HCT116 (cell line): ENCODE results near the genes COL4A6, IRS4 and KCNE5.

DNA sequence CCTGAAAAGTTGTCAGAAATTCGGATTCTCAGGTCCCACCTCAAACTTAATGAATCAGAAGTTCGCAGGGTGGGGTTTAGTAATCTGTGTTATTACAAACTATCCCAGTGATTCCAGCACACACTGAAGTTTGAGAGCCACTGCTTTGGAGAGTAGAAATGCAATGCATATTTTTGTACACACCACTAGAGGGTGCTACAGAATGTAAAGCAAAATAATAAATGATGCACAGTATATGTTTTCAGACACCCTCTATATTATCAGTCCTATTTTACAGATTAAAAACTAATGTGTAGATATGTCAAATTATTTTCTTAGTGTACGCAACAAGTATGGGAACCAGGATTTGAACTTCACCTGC lies 2.5 kb upstream of the MORF4L2 start:
- RRBS = no CpG with 5 or more reads among the region's 3 CpGs

GRCh38 chrX:103830782-103831209 lies 1.3 kb downstream of the RAB9B start:
- RRBS = no CpG with 5 or more reads among the region's 7 CpGs

DNA sequence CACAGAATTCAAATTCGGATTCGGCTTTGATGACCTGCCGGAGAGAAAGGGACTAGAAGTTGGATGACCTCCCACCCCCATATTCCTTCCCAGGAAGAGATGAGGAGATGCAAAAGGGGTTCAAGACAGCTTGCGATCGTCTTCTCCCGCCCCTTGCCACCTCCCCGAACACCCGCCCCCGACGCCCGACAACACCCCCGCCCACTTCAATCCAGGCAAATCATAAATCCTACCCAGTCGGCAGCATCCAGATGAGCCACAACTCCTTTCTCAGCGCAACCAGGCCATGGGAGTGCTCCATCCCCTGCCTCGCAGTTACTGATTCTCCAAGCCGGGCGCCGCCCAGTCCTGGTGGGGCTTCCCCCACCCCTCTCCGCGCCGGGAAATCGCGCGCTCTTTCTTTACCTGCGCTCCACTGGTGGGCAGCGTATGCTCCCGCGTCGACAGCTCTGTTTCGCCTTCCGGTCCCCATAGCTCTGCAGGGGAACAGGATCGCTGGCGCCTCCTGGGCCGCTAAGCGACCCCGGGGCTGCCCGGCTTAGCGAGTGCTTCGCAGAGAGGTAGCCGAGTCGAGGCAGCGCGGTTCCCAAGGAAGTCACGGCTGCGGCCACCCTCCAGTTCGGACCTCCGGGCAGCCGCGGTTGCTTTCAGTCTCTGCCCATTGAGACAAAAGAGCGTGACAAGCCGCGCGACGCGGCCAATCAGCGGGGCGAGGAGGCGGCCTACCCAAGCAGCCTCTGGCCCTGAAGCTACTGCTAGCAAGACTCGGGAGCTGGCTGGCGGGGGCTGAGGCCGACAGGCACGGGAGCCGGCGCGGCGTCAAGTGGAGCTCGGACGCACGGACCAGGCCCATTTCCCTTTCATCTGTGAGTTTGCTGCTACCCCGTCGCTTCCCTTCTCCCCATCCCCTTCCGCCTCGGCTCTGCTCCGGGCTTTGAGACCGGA lies 43.7 kb upstream of the TMSB15B start:
- RRBS = under 1% methylated on average over 14 of the region's 75 CpGs

DNA sequence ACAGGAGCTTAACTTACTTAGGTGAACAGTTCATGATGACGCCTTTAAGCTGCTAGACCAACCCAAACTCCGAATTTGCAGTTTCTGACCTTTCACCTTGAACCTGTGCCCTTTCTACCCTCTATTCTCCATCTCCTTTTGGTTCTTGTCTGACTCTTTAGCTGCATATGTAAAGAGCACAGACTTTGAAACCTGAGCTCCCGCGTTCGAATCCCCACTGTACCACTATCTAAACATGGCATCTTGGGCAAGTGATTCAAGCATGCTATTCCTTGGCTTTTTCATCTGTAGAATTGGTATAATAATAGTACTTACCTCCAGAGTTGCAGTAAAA lies 398 bp upstream of the SLC25A53 start:
- RRBS = no CpG with 5 or more reads among the region's 5 CpGs

DNA sequence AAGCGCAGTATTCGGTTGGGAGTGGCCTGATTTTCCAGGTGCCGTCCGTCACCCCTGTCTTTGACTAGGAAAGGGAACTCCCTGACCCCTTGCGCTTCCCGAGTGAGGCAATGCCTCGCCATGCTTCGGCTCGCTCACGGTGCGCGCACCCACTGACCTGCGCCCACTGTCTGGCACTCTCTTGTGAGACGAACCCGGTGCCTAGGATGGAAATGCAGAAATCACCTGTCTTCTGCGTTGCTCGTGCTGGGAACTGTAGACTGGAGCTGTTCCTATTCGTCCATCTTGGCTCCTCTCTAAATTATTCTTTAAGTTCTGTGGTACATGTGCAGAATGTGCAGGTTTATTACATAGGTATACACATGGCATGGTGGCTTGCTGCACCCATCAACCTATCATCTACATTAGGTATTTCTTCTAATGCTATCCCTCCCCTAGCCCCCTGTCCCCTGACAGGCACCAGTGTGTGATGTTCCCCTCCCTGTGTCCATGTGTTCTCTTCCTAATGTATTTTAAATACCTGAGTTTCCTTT lies 310.3 kb downstream of the TEX13A start:
- RRBS = no CpG with 5 or more reads among the region's 18 CpGs

- RRBS = no CpG with 5 or more reads among the region's 6 CpGs
Observed at GRCh38 chrX:106942389-106943126, 22.4 kb downstream of the CLDN2 start.

- RRBS = no CpG with 5 or more reads among the region's 5 CpGs
Observed at GRCh38 chrX:107450851-107451122, 1.3 kb downstream of the FRMPD3 start.

GRCh38 chrX:107451686-107452116 lies 2.2 kb downstream of the FRMPD3 start:
- RRBS = no CpG with 5 or more reads among the region's 11 CpGs

DNA sequence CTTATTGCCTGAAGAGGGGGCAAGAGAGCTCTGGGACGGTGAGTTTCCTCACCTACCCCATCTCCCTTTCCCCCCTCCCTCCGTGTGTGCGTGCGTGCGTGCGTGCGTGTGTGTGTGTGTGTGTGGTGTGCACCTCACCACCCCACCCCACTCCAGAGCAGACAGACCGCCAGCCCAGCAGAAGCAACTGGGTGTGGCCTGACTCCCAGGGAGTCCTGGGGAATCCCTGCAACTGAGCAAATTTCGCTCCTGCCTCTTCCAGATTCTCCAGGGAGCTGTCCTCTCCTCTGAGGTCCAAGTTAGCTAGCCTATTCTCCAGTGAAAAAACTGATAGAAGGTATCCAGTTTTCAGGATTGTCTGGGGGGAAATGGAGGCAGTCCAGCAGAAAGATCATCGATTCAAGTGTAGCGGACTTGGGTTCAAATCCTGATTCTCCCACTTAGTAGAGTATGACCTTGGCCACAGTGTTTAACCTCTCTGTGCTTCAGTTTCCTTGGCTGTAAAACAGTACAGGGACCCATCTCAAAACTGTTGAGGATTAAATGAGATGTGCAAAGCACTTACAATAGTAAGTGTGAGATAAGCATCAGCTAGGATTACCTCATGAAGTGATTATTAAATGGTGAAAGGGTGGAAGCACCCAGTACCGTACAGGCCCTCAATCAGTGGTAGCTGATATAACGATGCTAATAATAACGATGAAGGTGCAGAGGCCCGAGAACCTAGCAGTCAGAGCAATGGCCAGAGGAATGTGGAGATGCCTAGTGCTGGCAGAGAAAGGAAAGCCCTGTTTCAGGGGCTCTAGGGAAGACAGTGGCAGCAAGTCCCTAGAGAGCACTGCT lies 45.0 kb downstream of the PRPS1 start:
- RRBS = no CpG with 5 or more reads among the region's 15 CpGs

DNA sequence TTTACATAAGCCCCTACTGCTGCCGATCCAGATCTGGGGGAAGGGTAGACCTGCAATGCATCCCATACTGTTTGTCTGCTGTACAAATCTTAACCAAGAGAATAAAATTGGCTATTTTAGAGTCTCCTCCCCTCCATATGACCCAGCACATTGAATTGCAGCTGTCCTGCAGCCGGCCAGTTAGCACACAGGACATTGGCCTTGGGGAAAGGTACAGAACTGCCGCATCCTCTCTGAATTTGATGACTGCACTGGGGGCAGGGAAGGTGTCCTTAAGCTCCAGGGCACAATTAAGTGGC lies 60.5 kb downstream of the TSC22D3 start:
- RRBS = no CpG with 5 or more reads among the region's 3 CpGs

GRCh38 chrX:107715395-107716142 lies 60.0 kb downstream of the TSC22D3 start:
- RRBS = 89% methylated on average over 1 of the region's 15 CpGs

DNA sequence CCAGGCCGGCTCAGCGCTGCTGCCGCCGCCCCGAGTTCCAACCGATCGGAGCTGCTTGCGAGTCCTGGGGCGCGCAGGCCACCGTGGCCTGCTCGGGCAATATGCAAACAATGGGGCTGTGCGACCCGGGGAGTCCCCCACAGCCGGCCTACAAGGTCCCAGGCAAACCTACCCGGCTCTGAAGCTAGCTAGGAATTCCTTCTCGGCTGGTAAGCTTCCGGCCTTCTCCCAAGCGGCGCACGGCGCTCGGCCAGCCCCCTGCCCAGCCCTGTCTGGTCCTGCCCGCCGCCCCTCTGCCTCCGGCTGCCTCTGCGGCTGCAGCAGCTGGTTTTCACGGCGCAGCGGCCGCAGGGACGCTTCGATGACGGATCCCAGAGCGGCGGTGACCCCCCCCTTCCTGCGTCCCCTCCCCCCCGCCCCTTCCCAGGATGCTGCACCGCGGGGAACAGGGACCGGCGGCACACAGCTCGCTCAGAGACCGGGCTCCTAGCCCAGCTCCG lies 59.4 kb downstream of the TSC22D3 start:
- RRBS = 93% methylated on average over 4 of the region's 45 CpGs

DNA sequence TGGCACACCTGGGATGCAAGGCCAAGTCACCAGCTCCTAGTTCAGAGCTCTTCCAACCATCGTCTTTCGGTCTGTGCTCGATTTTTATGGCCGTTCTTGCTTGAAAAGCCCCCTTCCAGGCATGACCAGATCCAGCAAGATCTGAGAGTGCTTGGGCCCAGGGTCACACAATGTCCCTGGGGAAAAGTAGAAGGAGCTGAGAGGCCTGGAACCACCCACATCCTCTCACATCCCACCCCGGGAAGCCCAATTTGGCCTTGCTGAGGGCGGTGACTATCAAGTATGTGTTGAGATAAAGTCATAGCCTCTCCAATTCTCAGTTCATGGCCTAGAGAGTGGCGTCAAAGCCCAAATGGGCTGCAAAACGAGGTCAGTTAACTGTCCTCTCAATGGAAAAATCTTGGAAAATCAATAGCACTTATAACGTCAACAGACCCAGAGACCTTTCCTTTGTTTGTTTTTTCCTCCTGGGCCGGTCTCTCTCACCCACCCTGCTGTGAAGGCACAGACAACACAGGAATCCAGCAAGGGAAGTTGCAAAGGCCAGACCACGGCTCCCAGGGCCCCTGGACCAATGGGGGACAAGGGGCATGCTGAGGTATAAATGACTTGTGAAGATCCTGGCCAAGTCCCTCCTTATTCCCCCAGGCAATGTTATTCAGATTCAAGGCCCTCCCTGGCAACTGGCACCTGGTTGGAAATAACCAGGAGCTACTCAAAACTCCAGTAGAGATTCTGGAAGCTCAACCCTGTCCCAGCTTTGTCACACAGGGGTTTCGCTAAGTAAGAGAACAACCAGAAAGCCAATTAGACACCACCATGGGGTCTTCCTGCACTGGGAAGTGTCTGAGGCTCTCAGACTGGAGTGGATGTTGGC lies 38.7 kb downstream of the TSC22D3 start:
- RRBS = no CpG with 5 or more reads among the region's 12 CpGs

DNA sequence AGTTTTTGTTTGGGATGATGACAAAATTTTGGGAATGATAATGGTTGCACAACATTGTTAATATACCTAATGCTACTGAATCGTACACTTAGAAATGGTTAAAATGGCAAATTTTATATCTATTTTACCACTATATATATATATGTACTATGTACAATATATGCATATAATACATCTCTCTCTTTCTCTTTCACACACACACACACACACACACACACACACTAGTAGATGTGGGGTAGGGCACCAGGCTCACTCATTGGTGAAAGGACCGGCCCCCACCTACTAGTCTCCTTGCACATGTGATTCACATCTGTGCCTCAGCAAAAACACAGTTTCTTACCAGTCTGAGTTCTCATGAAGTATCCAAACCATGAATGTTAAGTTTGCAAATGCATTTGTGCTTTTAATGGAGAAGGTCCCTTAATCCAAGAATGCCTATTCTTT lies 6.0 kb downstream of the TSC22D3 start:
- RRBS = no CpG with 5 or more reads among the region's 2 CpGs

GRCh38 chrX:107827261-107827905 lies 1.7 kb downstream of the MID2 start:
- RRBS = no CpG with 5 or more reads among the region's 7 CpGs

DNA sequence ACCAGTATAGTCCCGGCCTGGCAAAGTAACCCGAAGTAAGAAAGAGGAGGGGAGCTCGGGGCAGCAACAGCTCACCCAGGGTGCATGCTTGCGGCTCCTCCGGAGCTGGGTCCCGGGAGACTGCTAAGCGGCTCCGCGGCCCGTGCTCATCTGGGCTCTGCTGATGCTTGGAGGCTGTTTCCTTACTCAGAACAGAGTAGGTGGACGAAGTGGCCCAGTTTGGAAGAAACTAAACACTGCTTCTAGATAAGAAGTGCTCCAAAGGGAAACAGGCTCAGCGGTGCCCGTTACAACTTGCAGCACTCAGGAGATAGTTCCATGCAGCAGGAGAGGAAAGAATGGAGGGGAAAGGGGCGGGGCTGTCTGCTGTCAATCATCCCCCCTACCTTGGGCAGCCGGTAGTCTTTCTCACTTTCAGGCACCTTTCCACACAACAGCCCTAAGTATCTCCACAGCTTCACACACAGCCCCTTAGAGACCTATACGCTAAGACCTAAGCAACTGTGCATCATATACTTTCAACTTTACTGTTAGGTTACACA lies at the start of gene COL4A6:
Gene COL4A6, minus strand, starts transcription at position 312 of the 542 bp plus-strand sequence.
- RRBS = 100% methylated on average over 2 of the region's 16 CpGs

GRCh38 chrX:108440278-108441008 lies 805 bp downstream of the COL4A5 start:
- RRBS = 5% methylated on average over 3 of the region's 13 CpGs

GRCh38 chrX:108736268-108737013 lies at the start of gene IRS4:
Gene IRS4, minus strand, starts transcription at chrX:108736563.
- RRBS = 82% methylated on average over 13 of the region's 52 CpGs

DNA sequence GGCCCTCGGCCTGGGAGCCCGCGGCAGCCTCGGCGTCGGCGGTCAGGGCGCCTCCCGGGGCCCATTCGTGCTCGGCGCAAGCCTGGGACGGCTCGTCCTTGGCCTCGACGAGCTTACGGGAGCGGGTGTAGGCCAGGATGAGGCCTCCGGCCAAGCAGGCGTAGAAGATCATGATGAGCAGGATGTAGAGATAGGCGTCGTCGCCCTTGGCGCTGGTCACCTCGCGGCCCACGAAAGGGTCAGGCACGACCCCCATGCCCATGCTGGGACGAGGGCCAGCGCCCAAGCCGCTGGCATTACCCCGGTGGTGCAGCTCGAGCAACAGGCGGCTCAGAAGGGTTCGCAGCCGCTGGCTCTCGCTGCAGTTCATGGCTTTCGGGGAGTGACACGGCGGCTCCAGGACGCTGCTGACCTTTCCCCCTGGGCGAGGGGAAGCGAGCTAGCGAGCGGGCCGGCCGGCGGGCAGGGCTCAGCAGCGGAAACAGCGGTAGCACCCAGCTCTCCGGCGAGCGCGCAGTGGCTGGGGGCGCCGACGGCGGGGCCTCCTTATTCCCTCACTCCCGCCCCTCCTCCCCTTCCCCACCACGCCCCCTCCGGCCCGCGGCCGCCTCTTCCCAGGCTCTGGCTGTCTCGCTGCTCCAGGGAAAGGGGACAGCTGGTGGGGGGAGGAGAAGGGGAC lies at the start of gene KCNE5:
Gene KCNE5, minus strand, starts transcription at position 522 of the 679 bp plus-strand sequence.
- RRBS = 98% methylated on average over 9 of the region's 65 CpGs

GRCh38 chrX:110045891-110046529 lies 43.1 kb downstream of the TMEM164 start:
- RRBS = no CpG with 5 or more reads among the region's 4 CpGs